Esophagus muscularis mucosa (tissue), 4 donors: ENCODE data around the genes TM9SF2, TPP2, TEX30 and LIG4.

DNA sequence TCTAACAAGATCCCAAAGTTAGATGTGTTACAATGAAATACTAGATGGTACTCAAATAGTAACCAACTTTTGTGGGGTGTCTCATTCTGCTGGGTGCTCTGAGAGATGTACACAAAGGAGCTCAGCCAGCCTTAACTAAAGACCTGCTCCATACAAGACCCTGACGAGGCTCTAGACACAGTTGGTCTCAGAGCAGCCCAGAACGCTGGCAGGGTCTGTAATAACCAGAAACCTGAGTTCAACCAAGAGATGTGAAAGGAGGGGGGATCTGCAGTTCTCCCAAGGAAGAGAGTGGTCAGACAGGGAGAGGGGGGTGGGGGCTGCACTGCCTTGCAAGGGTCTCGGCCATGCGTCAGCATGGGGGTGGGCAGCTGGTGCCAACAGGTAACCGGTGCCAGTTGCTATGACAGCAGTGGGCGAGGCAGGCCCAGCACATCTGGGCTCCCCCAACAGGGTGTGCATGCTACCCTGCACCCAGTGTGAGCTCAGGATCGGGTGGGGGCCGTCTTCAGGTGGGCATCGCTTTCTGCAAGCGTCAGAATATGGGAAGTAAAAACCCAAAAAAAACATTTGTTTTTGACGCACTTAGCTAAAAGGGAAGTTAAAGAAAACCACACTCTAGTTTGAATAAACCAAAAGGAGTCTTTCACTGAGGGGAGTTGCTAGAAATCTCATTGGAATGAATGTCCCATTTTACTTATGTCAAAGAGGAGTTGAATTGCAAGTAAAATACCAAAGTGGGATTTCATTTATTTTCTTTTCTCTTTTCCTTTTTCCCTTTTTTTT lies 68.0 kb upstream of the GPR183 start:
- PRO-cap: no peak
- RAMPAGE, long total RNA, 4 experiments: no peak in any of the 4 experiments

- PRO-cap: no peak
- RAMPAGE, long total RNA, 4 experiments: no peak in any of the 4 experiments
These were observed 36.8 kb upstream of the TM9SF2 start for GRCh38 chr13:99464437-99464960.

DNA sequence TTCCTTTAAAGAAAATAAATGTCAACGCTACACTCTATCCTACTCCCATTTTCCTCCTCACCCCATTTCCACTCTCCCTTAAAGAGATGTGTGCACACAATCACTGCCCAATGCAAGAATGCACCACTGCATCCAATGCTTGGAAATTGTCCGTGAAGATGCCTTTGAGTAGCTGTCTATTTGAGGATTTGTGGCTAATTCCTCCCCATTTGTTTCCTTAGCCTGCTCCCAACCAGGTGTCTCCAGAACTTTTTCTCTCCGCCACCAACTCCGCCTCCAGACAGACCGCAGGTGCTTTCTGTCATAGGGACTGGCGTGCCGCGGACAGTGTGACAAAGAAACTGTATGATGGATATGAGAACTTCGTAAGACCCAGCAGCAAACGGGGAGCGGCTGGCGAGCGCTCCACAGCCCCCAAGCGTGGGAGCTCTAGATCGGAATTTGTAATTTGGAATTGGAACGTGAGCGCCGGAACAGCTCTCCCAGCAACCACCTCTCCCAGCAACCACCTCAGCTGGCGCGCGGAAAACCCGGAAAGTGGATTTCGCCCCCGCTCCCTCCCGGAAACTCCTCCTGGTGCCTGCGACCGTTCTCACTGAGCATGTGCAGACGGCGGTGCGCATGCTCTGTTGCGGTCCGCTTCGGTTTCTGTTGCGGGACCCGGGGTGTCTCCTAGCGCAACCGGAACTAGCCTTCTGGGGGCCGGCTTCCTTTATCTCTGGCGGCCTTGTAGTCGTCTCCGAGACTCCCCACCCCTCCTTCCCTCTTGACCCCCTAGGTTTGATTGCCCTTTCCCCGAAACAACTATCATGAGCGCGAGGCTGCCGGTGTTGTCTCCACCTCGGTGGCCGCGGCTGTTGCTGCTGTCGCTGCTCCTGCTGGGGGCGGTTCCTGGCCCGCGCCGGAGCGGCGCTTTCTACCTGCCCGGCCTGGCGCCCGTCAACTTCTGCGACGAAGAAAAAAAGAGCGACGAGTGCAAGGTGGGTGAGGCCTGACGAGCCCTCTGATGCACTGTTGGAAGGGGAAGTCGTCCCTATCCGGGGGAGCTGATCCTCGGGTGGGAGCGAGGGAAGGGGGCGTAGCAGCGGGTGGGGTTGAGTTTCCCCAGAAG lies at the start of gene TM9SF2:
TSS of gene TM9SF2 (plus strand) at position 675 of the 1,111 bp plus-strand sequence.
- PRO-cap: bidirectional peak, plus-strand start at position 608 of the sequence, minus-strand start at position 431 of the sequence; unidirectional peak, minus-strand start at position 947 of the sequence
- RAMPAGE, long total RNA, 4 experiments: start-site peak on the plus strand in 4 of 4 experiments, centred at positions 664 to 686 of the sequence, 191 to 1,004 reads per replicate

GRCh38 chr13:99687630-99688277 lies 81.3 kb downstream of the CLYBL start:
- PRO-cap: no peak
- RAMPAGE, long total RNA, 4 experiments: no peak in any of the 4 experiments

DNA sequence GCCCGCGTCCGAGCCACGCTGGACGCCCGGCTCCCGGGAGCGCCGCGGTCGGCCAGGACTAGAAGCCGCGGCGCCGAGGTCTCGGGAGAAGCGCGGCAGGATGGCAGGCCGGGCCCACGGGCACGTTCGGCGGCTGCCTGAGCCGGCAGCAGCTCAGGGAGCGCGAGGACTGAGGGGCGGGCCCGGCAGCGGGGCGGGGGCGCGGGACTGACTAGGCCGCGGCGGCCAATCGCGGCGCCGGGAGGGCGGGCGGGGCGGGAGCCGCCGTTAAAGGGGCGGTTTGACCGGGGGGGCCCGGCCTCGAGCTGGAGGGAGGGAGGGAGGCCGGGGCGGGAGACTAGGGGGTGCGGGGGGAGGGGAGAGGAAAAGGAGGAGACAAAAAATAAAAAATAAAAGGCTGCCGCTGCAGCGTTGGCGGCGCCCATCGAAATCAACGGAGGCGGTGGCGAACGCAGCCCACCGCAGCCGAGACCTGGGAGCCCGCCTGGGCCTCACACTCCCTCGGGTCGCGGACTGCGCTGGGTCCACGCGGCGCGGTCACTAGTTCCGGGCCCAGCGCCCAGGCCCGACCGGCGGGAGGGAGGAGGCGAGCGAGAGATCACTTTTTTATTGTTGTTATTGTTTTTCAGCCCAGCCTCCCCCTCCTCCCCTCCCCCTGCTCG lies 1.0 kb upstream of the ZIC2 start:
- PRO-cap: no peak
- RAMPAGE, long total RNA, 4 experiments: no peak in any of the 4 experiments

- PRO-cap: no peak
- RAMPAGE, long total RNA, 4 experiments: no peak in any of the 4 experiments
These were observed 1.1 kb downstream of the ZIC2 start for GRCh38 chr13:99982732-99983080.

DNA sequence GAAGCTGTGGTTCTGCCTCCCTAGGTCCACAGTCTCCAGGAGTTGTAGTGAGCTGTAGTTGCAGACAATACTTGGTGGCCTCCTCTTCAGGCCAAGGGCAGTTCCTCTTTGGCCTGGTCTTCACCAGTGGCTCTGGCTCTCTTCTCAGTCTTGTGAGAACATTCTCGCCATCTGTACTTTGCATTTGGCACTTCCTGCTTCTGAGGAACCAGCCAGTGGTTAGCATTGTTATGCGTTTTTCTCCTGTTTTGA lies 40.7 kb downstream of the PCCA start:
- PRO-cap: no peak
- RAMPAGE, long total RNA, 4 experiments: no peak in any of the 4 experiments

DNA sequence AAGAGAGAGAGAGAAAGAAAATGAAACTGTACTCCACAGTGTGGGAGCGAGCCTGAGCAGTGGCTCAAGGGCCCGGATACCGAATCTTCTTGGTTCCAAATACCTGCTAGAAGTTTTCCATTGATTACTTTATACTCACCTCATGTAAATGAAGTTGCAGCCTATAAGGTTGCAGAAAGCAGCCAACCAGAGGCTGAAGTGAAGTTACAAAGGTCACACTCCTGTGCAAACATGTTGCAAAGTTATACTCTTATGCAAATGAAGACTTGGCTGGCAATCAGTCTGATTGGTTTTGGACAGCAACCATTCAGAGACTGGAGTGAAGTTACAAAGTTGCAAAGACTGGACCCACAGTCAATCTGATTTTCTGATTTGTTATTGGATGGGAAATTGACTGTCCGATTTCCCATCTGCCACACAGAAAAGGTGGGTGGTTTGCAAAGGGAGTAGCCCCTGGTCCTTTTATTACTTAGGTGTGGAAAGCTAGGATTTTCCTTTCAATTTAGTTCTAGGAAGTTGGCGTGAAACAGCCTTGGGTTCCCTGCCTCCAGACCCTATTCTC lies 152.5 kb downstream of the GGACT start:
- PRO-cap: no peak
- RAMPAGE, long total RNA, 4 experiments: no peak in any of the 4 experiments

GRCh38 chr13:100673150-100673753 lies 1.3 kb downstream of the TMTC4 start:
- PRO-cap: no peak
- RAMPAGE, long total RNA, 4 experiments: no peak in any of the 4 experiments

DNA sequence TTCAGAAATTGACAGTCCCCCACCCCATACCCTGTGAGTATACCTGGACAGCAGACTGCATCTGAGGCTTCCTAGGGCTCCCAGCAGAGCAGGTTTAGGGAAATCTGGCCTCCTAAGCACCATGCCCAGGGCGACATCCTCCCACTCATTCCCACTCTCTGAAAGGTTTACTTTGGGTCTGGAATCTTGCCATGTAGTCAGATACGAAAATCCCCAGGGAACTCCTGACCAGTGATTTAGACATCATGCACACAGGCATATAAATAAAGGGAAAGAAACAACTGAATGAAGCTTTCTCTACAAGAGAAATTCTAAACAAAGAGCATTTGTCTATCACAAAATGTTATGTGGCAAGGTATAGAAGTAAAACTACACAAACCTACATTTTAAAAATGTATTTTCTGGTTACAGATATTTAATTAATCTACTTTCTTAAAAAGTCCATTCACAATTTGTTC lies 795 bp upstream of the NALCN start:
- PRO-cap: no peak
- RAMPAGE, long total RNA, 4 experiments: no peak in any of the 4 experiments

GRCh38 chr13:102440176-102440642 lies 156.6 kb upstream of the TPP2 start:
- PRO-cap: no peak
- RAMPAGE, long total RNA, 4 experiments: no peak in any of the 4 experiments

GRCh38 chr13:102481630-102481960 lies 115.2 kb upstream of the TPP2 start:
- PRO-cap: no peak
- RAMPAGE, long total RNA, 4 experiments: no peak in any of the 4 experiments

- PRO-cap: bidirectional peak, plus-strand start at chr13:102596986, minus-strand start at chr13:102596802
- RAMPAGE, long total RNA, 4 experiments: start-site peak on the plus strand in 4 of 4 experiments, at chr13:102596936-102597040 at its widest, 355 to 848 reads per replicate
These were observed at the start of gene TPP2 for GRCh38 chr13:102596661-102597289. TSS of gene TPP2 (plus strand) at chr13:102596986.

DNA sequence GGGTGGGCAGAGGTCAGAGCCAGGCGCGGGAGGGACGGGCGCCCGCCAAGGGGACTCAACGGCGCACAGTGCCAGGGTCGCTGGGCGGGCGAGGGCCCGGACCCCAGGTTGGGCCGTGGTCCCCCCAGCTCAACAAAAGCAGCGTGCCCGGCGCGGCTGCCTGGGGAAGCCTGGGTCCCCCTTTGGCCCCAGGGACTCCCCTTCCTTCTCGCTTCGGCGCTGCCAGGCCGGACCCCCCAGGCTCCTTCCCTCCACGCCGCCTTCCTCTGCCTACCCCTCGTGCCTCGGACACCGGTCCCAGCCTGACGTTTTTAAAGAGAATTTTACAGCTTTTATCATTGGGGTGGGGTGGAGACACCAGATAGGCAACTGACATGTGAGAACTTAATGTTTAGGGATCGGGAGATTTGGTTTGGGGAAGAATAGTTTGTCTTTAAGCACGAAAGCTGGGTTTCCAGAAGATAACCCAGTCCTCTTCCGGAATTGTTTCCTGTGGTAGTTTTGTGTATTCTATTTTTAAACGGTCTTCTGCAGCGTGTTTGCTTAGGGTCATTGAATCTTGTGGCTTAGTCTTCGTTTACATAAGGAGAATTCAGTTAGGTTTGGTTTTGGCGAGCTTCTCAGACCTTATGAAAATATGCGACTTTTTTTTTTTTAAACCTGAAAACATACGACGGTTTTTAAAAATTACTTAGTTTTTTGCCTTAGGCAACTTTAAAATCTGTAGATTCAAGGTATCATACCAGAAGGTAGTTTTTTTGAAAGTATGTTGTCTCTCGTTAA lies 740 bp downstream of the TPP2 start:
- PRO-cap: no peak
- RAMPAGE, long total RNA, 4 experiments: no peak in any of the 4 experiments

DNA sequence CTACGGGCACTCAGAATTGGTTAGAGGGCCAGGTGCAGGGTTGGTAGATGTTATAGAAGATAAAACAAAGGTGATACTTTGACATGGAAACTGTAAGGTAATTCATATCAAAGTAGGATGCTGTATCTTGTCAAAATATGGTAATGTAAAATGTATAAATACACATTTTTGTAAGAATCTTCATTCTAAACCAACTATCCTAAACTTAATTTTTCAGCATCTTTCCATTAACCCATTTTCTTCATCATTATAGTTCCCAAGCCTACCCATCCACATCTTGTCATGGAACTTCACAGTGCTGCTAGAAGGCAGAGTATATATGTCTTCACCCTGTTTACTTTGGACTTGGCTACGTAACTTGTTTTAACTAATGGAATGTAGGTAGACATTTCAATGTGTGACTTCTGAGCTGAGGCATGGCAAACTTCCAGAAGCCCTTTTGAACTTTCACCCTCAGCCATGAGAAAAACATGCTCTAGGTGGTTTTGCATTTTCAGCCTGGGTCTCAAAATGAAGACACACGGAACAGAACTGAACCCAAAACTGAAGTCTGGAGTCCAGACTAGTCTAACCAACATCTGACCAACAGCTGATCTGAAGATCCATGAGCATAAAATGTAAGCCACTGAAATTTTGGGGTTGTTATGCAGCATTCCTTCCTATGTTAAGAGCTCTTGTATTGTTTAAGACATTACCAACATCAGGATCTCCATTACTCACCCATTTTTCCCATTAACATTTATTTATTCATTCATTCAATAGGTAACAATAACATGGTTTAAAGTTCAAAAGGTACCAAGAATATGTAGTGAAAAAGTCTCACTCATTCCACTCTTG lies 3.1 kb downstream of the TEX30 start:
- PRO-cap: no peak
- RAMPAGE, long total RNA, 4 experiments: no peak in any of the 4 experiments

DNA sequence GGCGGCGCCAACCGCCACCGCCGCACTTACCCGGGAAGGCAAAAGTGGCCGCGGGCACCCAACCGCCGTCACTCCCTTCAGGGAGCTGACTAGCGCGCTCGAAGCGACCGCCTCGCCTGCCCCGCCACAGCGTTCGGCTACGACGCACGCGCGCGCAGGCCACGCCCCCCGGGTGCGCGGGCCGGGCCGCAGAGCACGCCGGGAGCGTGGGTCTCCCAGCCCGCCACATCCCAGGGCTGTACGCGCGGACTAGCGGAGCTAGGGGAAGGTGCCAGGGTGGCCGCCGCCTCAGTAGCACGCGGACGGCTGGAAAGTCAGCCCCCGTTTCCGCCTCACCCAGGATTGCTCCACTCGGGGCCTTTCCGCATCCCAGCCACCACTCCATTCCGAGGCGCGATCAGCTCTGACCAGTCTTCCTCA lies at the start of gene TEX30:
TSS of gene TEX30 (minus strand) at position 135 of the 420 bp plus-strand sequence.
- PRO-cap: bidirectional peak, plus-strand start at position 196 of the sequence, minus-strand start at position 91 of the sequence
- RAMPAGE, long total RNA, 4 experiments: start-site peak on the minus strand in 3 of 4 experiments, centred at positions 125 to 132 of the sequence, 22 to 120 reads per replicate

DNA sequence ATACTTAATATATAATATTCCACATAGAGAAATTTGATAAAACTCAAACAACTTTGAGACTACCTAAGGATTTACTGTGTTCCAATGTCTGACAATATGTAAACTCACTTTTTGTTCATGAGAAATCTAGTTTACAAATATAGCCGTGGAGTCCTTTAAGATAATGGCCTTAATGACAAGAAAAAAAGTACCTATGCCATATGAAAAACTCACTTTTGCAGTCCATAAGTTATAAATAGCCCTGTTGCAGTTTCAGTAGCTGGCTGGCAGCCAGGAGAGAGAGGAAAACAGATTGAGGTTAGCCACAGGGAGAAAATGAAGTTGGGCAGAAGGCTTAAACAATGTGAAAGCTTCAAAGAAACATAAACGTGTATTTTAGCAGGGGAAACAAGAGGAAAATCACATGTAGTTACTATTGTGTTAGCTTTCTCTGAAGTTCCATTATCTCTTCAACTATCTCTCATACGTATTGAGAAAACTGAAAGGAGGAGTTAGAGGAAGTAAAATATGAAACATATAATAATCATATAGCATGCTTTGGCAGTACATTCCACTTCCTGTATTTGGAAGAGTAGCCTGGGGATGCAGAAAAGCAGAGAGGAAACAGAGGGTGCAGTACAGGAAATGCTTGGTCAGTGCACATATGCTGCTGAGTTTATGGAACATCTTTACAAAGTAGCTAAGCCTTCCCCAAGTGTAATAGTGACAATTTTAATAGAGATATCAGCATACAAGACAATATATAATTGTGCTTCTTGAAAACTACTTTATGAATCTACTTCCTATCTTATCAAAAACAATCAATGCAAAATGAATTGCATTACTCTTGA lies 481.5 kb upstream of the DAOA start:
- PRO-cap: no peak
- RAMPAGE, long total RNA, 4 experiments: no peak in any of the 4 experiments

DNA sequence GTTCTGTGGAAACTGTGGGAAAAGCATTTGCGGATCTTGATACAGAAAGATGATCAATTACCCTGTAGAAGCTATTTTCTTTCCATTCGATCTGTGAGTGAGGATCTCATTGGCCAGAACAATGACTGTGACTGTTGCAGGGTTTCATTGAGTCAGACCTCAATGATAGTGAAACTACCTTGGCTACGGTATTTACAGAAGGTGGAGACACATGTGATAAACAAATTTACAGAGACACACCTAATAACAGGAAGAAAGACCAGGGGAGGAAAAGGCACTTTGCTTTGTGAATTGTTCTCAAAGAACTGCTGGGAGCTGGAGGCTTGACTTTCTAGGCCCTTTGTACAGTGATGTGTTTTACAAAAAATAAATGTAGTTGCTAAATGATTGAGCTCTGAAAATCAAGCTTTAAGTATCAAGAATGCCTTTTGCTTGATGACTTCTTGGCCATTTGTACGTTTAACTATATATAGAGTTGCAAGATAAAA lies 19.9 kb upstream of the ARGLU1 start:
- PRO-cap: no peak
- RAMPAGE, long total RNA, 4 experiments: no peak in any of the 4 experiments

GRCh38 chr13:107912807-107913195 lies 45.5 kb upstream of the NALF1 start:
- PRO-cap: no peak
- RAMPAGE, long total RNA, 4 experiments: no peak in any of the 4 experiments

GRCh38 chr13:108214881-108216053 lies at the start of gene LIG4:
TSS of gene LIG4 (minus strand) at chr13:108215536.
- PRO-cap: bidirectional peak, plus-strand start at chr13:108215631, minus-strand start at chr13:108215504
- RAMPAGE, long total RNA, 4 experiments: start-site peak on the minus strand in 4 of 4 experiments, at chr13:108215497-108215569 at its widest, 31 to 150 reads per replicate